Lower leg skin (tissue), 2 donors: ENCODE measurements around a stretch of chr2.

DNA sequence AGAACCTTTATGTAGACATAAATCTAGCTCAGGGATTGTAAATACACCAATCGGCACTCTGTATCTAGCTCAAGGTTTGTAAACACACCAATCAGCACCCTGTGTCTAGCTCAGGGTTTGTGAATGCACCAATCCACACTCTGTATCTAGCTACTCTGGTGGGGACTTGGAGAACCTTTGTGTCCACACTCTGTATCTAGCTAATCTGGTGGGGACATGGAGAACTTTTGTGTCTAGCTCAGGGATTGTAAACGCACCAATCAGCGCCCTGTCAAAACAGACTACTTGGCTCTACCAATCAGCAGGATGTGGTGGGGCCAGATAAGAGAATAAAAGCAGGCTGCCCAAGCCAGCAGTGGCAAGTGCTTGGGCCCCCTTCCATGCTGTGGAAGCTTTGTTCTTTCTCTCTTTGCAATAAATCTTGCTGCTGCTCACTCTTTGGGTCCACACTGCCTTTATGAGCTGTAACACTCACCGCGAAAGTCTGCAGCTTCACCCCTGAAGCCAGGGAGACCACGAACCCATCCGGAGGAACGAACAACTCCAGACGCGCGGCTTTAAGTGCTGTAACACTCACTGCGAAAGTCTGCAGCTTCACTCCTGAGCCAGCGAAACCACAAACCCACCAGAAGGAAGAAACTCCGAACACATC is 37.9 kb upstream of the ASXL2 start:
- PRO-cap, result no peak
- RAMPAGE, long total RNA, 2 experiments, result no peak in any of the 2 experiments

- PRO-cap, result no peak
- RAMPAGE, long total RNA, 2 experiments, result no peak in any of the 2 experiments
Observed at GRCh38 chr2:26035210-26035907, 1.5 kb downstream of the RAB10 start.

DNA sequence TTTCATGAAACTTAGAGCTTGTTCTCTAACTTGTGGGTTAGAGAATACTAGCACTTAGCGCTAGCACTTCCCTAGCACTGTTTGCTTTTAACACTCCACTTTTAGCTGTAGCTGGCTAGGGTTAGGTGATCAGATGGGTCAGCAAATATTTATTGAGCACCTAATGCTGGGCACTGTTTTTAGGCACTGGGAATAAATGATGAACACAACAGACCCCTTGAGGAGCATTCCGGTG is 2.1 kb downstream of the RAB10 start:
- PRO-cap, result no peak
- RAMPAGE, long total RNA, 2 experiments, result no peak in any of the 2 experiments

- PRO-cap, result no peak
- RAMPAGE, long total RNA, 2 experiments, result no peak in any of the 2 experiments
Observed at GRCh38 chr2:26098323-26098778, 64.5 kb downstream of the RAB10 start.

GRCh38 chr2:26194170-26194974 is 21.5 kb downstream of the GAREM2 start:
- PRO-cap, result no peak
- RAMPAGE, long total RNA, 2 experiments, result no peak in any of the 2 experiments

DNA sequence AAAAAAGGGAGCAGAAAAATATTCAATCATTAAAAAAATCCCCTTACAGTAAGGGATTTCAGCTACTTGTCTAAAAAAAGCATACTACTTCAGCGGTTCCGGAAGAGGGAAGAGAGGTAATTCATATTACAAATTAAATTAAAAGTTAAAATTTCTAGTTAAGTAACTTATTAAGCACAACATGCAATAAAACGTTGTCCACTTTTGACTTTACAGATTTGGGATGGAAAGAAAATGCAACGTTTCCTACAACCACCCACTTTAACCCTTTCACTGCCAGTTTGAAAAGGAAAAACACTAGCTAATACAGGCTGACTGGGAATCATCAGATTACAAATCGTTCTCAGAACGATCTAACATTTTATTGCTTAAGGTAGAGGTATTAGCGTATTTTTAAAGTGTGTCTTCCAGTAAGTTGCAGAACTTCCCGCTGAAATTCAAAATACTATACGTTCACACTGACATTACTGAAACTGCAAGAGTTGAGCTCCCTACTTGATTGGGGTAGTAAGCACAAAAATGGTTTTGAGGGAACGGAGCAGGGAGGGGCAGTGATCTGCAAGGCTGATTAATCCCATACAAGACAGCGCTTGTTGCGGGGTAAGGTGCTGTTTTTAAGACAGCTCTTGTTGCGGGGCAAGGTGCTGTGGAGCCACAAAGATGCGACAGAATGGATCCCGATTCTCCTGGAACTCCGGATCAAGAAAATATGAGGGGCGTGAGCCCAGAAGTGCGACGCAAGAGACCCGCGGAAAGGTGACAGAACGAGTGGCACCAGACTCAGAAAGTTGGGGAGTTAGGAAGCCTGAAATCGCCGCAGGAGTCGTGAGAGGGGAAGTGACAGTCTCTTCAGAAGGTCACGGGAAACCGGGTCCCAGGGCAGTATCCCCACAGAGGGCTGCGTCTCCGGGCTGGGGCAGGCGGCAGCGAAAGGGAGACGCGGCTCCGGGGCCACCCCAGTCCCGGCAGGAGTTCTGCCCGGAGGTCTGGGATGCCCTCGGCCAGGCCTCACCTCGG is 606 bp downstream of the HADHA start:
- PRO-cap, result no peak
- RAMPAGE, long total RNA, 2 experiments, result no peak in any of the 2 experiments

DNA sequence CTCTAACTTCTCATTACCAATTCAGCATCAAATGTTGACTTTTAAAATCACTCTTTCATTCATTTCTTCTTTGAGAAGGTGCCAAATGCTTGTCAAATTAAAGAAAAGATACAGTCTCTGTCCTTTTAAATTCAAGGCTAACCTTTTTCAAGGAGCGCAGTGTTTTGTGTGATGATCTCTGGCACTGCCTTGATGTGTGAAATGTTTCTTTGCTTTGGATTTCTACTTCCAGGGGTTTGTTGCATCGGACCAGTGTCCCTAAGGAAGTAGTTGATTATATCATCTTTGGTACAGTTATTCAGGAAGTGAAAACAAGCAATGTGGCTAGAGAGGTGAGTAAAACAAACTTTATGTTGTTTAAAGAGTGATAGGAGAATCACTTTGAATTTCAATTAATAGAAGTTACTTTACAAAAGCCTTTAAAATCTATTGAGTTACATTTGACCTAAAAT is 28.7 kb downstream of the HADHB start:
- PRO-cap, result no peak
- RAMPAGE, long total RNA, 2 experiments, result no peak in any of the 2 experiments

DNA sequence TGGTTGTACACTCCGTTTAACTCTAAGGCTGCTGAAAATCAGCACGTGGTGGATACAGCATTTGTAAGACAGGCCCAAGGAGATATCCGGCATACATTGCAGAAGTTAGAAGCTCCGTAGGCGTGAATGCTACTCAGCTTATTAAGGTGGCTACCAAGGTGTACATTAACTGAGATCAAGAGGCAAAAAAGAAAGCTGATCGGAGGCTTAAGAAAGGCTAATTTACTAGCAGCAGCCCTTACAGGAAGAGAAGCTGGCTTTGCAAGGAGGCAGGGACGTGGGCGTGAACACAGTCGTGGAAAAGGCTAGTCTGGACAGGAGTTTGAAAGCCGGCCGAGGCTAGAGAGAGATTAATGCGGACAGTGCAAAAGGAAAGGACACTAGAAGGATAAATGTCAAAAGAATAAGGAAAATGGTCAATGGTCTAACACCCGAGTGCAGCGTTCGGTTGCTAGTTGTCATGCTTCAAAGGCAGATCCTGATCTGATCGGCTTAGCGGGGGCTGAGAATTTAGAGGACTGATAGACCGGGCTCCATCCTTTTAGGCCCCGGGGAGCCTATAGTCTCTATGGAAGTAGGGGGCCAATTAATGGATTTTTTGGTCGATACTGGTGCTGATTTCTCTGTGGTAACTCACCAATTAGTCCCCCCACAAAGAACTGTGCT is 45.6 kb upstream of the SELENOI start:
- PRO-cap, result no peak
- RAMPAGE, long total RNA, 2 experiments, result no peak in any of the 2 experiments

- PRO-cap, result no peak
- RAMPAGE, long total RNA, 2 experiments, result no peak in any of the 2 experiments
Observed at GRCh38 chr2:26311245-26311607, 34.7 kb upstream of the SELENOI start.

- PRO-cap, result no peak
- RAMPAGE, long total RNA, 2 experiments, result no peak in any of the 2 experiments
Observed at GRCh38 chr2:26411313-26412027, 9.8 kb downstream of the DRC1 start.

DNA sequence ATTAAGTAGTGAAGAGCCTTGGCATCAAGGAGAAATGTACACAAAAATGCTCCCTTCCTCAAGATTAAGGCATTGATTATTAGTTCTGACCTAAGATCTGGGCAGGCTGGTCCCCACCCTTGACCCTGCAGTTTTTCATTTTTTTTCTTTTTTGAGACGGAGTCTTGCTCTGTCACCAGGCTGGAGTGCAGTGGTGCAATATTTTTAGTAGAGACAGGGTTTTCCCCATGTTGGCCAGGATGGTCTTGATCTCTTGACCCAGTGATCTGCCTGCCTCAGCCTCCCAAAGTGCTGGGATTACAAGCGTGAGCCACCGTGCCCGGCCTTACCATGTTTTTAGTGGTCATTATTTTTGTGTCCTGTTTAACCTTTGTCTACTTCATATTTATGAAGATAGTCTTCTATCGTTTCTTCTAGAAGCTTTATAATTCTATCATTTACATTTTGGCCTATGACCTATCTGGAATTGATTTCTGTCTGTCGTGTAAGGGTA is 14.4 kb downstream of the DRC1 start:
- PRO-cap, result no peak
- RAMPAGE, long total RNA, 2 experiments, result no peak in any of the 2 experiments

DNA sequence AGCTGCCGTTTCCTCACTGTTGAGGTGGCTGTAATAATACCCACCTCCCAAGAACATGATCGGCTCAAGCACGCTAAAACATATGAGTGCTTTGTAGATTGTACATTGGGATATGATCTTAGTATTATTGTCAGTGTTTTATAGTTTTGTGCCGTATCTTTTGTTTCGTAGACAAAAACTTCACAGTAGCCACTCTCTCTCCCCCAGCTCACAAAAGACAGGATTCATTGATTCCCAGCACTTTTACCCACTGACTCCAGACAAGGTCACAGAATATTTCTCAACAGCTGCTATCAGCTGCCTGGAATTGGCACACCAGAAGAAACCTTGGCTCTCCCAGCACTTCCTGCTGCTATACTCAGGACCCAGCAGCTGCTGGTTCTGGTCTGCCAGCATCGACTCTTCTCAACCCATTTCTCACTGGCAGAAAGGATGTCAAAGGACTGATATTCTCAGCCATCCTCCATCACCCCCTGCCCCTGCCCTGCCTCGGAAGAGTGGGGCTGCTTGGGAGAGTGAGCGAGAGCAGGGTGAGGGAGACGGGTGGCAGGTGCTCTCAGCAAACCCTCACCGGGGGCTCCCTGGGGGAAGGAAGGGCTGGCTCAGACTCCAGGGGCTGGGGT is 74.6 kb downstream of the OTOF start:
- PRO-cap, result no peak
- RAMPAGE, long total RNA, 2 experiments, result no peak in any of the 2 experiments

DNA sequence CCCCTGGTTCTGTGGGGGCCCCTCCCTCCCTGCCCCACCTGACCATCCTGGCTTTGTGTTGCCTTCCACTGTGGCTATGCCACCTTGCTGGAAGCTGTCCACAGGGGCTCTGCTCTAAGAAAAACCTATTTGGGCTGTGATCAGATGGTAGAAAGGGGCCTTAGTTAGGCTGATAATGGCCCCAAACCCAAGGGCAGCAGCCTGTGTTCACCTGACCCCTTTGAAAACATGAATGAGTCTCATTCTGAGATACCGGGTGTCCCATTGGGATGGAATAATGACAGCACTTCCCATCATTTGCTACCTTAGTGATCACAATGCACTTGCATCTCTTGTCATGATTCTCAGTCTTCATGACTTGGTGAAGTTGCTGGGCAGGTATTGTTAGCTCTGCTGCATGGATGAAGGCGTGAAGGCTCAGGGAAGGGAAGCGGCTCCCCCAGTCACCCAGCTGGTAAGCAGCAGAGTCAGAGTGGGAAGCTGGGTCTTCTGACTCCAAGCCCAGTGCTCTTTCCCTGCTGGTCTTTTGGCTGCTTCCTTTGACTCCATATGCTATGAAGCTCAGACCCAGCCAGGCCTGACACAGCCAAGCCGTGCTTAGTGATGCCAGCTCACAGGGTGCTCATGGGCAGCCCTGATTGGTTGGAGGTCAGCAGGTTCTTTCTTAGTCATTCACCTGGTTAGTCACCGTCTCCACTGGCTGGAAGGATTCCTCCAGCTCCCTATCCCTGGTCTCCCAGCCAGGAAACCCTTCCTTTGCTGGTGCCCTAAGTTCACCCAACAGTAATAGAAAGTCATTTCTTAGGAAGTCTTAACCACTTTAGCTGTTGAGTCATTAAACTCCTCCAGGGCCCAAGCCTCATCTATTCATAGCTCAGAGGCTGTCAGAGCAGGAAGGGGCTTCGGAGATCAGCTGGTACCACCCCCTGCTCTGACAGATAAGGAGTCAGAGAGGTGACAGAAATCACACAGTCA is 3.6 kb downstream of the KCNK3 start:
- PRO-cap, result no peak
- RAMPAGE, long total RNA, 2 experiments, result no peak in any of the 2 experiments

DNA sequence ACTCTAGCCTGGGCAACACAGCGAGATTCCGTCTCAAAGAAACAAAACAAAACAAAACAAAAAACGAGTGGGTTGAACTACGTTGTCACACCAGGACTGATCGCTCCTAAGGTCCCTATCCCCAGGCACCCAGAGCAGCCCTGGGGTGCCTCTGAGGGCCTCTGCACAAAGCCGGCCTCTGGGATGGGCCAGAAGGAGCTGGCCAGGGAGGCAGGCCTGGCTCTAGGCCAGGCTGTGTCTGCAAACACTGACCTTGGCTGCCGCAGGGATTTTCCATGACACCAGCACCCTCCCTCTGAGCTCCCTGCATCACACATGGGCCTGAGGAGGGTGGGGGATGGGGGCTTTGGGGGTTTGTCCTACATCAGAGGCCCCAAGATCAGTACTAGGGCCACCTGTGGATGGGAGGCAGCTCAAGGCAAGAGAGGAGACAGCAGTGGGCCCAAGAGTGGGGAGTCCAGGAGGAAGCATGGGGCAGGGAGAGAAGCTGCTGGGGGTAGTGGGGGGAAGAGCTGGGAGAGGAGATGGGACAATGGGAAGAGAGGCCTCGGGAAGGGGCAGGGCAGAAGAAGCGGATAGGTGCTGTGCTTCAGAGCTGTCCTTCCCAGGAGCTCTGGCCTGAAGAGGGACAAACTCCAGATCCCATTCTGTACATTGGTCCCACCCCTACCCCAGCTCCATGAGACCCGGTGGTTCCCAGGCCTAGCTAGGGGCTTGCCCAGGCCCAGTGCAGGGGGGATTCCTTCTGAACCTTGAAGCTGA is 27.9 kb downstream of the KCNK3 start:
- PRO-cap, result no peak
- RAMPAGE, long total RNA, 2 experiments, result no peak in any of the 2 experiments

DNA sequence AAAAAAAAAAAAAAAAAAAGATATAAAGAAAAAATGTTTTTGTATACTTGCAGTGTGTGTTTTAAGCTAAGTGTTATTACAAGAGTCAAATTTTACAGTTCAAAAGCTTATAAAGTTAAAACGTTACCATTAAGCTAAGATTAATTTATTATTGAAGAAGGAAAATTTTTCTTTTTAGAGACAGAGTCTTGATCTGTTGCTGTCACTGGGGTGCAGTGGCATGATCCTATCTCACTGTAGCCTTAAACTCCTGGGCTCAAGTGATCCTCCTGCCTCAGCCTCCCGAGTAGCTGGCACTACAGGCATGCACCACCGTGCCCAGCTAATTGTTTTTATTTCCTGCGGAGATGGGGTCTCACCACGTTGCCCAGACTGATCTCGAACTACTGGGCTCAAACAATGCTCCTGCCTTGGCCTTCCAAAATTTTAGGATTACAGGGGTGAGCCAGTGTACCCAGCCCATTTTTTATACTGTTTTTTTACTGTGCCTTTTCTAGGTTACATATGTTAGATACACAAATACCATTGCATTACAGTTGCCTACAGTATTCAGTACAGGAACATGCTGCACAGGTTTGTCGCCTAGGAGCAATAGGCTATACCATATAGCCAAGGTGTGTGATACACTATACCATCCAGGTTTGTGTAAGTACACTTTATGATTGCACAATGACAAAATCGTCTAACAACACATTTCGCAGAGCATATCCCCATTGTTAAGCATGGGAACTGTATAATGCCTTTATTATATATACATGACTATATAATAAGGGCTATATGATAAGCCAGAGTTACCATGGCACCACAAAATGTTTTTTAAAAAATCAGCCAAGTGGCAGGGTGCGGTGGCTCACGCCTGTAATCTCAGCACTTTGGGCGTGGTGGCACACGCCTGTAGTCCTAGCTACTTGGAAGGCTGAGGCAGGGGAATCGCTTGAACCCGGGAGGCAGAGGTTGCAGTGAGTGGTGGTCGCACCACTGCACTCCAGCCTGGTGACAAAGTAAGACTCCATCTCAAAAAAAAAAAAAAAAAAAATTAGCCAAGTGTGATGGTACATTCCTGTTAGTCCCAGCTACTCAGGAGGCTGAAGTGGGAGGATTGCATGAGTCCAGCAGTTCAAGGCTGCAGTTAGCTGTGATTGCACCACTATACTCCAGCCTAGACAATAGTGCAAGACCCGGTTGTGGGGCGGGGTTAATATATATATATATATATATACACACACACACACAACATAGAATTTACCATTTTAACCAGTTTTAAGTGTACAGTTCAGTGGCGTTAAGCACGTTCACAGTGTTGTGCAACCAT is 3.0 kb upstream of the CENPA start:
- PRO-cap, result no peak
- RAMPAGE, long total RNA, 2 experiments, result no peak in any of the 2 experiments

GRCh38 chr2:26972182-26972801 is 1.9 kb downstream of the MAPRE3 start:
- PRO-cap, result no peak
- RAMPAGE, long total RNA, 2 experiments, result no peak in any of the 2 experiments

- PRO-cap, result no peak
- RAMPAGE, long total RNA, 2 experiments, result no peak in any of the 2 experiments
Observed at GRCh38 chr2:27070244-27070956, 1.1 kb downstream of the OST4 start.

DNA sequence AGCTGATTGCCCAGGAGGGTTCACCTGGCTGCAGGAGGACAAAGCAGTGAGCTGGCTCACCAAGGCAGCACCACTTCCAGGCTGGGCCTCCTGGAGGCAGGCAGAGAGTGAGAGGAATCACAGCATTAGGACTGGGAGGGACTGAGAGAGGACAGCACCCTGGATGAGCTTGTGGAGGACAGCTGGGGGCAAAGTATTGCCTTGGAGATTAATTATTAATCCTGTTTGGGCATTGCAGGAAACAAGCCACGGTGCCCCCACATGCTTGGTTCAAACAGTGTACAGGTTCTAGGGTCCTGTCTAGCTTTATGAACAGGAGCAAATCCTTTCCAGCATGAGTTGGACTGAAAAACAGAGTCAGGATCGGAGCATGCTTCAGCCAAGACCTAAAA is 7.3 kb downstream of the KHK start:
- PRO-cap, result no peak
- RAMPAGE, long total RNA, 2 experiments, result no peak in any of the 2 experiments

DNA sequence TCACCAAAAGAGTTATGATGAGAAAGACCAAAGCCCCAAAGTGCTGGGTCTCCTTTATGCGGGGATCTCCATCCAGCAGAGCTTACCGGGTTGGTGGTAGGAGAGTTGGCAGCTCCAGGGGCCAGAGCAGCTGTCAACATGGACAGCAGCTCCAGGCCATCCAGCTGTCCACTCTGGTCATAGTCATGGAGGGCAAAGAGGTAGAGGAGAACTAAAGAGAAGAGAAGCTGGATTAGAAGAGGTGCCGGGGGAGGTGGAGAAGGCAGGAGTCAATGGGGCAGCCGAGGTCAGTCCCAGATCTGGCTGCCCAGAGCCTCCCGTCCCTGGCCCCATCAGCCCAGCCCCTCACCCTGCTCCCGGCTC is 15.4 kb downstream of the KHK start:
- PRO-cap, result no peak
- RAMPAGE, long total RNA, 2 experiments, result no peak in any of the 2 experiments

- PRO-cap, result no peak
- RAMPAGE, long total RNA, 2 experiments, result no peak in any of the 2 experiments
Observed at GRCh38 chr2:27171379-27172055, 22.7 kb downstream of the TCF23 start.